ENCODE measurements around the genes FBXL17 and EPB41L4A.

DNA sequence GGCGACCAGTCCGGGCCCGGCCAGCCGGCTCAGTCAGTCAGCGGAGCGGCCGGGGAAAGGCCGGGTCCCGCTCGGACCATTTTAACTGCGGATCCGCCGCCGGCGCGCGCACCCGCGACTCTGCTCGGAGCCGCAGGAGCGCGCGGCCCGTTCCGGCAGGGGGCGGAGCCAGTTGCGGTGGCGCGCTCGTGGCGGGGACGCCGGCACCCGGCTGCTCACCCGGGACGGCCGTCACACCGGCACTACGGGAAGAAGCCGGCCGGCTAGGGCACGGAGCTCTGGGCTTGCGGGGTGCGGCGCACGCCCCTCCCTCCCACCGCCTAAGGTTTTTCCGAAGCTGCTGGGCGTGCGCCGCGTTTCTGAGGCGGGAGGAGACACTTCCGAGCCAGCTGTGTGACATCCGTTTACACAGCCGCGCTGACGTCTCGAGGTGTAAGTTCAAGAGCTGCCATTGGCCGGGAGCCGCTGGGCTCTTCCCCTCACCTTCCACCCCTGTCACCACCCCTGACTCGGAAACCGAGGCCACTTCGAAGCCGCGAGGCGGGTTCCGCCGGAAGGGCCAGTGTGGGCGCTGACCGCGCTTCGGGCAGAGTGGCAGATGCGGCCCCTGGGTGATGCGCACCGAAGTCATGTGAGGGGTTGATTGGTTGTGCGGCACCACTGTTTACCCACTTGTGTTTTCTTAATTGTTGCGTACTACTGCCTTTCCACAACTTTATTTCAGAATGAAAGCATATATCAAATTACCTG is at the start of gene FBXL17:
TSS of gene FBXL17 (minus strand) at position 122 of the 750 bp plus-strand sequence.
- PRO-cap = bidirectional peak, plus-strand start at position 565 of the sequence, minus-strand start at position 122 of the sequence
- RRBS = 2% methylated on average over 35 of the region's 79 CpGs

GRCh38 chr5:108726227-108726896 is 21.3 kb upstream of the FER start:
- PRO-cap = no peak
- RRBS = no CpG with 5 or more reads among the region's 1 CpG

GRCh38 chr5:108748142-108748872 is 610 bp downstream of the FER start:
- PRO-cap = bidirectional peak, plus-strand start at chr5:108748393, minus-strand start at chr5:108748355; bidirectional peak, plus-strand start at chr5:108748985, minus-strand start at chr5:108748688
- RRBS = 2% methylated on average over 45 of the region's 58 CpGs

DNA sequence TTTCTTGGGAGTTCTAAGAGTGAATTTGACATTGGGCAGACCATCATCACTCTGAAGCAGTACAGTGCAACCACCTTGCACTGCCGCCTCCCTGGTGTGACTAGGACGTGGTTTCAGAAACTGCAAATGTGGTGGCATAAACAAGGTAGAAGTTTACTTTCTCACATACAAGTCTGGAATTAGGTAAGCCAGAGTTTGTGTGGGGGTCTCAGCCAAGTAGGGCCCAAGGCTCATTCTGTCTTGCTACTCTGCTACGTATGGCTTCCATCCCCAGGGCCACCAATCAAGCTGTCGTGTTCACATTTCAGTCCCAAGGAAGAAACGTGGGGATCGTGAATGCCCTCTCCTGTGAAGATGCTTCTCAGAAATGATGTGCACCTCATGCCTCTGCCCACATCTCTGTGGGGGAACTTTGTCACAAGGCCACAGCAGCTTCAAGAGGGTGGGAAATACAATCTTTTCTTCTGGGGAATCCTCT is 167.9 kb downstream of the PJA2 start:
- PRO-cap = no peak
- RRBS = no CpG with 5 or more reads among the region's 6 CpGs

- PRO-cap = no peak
- RRBS = no CpG with 5 or more reads among the region's 2 CpGs
Measured at GRCh38 chr5:109673574-109674045, 16.1 kb upstream of the MAN2A1 start.

DNA sequence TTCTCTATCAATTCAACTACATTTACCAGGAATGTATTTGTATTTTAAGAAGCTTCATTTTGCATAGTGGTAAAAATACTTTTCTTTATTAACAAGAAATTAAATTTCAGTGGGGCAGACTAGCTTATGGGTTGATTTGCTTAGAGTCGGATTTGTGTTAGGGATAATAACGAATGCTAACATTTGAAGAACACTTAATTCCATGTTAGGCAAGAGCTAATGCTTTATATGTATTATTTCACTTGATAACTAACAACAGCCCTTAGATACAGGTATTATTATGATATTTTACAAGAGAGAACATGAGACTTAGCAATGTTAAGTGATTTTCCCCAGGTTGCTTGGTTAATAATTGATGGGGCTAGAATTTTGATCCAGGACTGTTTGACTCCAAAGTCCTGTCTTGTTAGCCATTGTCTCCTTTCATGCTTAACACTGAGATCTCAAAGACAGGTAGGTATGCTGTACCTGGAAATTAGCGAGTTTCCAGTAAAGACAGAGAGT is 300.5 kb downstream of the MAN2A1 start:
- PRO-cap = no peak
- RRBS = no CpG with 5 or more reads among the region's 3 CpGs

GRCh38 chr5:110726930-110727326 is 457 bp upstream of the TMEM232 start:
- PRO-cap = no peak
- RRBS = no CpG with 5 or more reads among the region's 7 CpGs

- PRO-cap = no peak
- RRBS = no CpG with 5 or more reads among the region's 7 CpGs
Measured at GRCh38 chr5:110748412-110749640, 10.0 kb downstream of the SLC25A46 start.

DNA sequence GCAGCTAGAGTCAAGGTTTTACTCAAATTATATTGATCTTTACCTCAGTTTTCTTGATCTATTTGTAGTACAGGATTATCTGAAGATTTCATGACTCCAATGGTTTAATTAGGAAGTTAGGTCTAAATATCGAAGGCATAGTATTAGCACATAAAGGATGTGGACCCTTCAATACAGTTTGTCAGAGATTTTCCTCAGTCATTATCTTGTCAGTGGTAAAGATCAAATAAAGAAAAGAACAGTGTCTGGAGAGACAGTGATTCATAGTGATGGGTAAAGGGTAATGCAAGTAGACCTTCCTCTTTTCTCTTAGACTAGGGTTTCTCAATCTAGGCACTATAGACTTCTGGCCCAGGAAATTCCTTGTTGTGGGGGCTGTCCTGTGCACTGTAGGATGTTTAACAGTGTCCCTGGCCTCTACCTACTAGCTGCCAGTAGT is 6.8 kb downstream of the CAMK4 start:
- PRO-cap = no peak
- RRBS = no CpG with 5 or more reads among the region's 1 CpG

- PRO-cap = no peak
- RRBS = no CpG with 5 or more reads among the region's 5 CpGs
Measured at GRCh38 chr5:111252887-111253630, 28.9 kb downstream of the CAMK4 start.

GRCh38 chr5:111551605-111552630 is 39.6 kb upstream of the STARD4 start:
- PRO-cap = no peak
- RRBS = no CpG with 5 or more reads among the region's 12 CpGs

GRCh38 chr5:111615579-111615897 is 103.2 kb upstream of the STARD4 start:
- PRO-cap = unidirectional peak, minus-strand start at chr5:111615725
- RRBS = no CpG with 5 or more reads among the region's 3 CpGs

DNA sequence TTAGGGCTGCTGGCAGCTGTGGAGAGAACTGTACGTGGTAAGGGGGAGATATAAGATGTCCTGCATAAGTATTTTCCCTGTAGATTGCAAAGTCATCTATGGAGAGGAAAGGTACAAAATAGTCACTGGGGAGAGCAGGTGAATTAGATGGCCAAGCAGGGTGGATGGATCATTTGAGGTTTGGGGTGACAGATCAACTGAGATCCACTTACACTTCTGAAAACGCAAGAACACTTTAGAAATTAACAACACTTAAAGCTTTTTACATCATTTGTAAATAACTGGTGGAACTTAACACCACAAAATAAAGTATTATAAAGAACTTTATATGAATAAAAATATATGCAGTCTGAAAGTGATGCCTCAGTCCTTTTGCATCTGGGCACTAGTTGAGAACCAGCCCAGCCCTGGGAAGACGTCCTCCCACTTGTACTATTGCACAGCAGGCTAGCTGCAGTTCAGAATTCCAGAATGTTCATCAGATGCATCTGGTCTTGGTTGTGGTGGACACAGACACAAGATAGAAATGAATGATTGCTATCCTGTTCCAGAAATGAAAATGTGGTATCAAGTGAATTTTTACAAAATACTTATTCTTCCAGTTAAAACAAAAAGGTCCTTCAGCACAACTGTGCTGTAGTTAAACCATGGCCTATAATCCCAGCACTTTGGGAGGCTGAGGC is 255.0 kb downstream of the EPB41L4A start:
- PRO-cap = no peak
- RRBS = no CpG with 5 or more reads among the region's 3 CpGs

- PRO-cap = bidirectional peak, plus-strand start at chr5:112419251, minus-strand start at chr5:112419191
- RRBS = 3% methylated on average over 2 of the region's 49 CpGs
Measured at GRCh38 chr5:112418958-112419359, at the start of gene EPB41L4A. EPB41L4A (minus strand) TSS chr5:112419277.

DNA sequence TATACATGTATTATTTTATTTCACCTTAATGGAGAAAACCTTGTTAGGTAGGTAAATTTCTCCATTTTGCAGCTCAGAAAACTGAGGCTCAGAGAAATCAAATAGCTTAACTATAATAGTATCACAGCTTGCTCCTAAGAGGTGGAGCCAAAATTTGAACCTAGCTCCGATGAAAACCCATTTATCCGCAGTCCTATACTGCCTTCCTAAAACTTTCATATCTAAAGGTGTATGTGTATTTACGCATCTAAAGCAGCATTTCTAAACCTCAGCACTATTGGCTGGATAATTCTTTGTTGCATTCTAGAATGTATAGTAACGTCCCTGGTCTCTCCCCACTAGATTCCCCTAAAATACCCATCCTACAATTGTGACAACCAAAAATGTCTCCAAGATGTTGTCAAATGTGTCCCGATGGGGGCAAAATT is 43.4 kb upstream of the SRP19 start:
- PRO-cap = no peak
- RRBS = no CpG with 5 or more reads among the region's 5 CpGs

DNA sequence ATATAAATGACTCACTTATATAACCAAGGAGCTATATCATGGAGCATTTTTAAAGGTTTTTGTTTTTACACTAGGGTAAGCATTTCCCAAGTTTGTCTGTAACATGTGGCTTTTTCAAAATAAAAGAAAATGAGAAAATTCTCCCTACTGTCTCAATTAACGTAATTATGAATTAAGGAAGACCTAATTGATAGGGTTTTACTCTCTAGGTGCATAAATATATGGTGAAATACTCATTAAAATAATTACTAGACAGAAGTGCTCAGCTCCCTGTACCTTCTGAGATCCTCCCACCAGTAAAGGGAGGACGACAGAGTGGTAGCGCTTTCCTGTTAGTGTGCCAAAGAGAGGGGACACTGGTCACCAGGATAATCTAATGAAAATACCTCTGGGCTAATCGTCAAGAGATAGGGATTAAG is 1.4 kb downstream of the REEP5 start:
- PRO-cap = no peak
- RRBS = no CpG with 5 or more reads among the region's 4 CpGs

- PRO-cap = no peak
- RRBS = no CpG with 5 or more reads among the region's 8 CpGs
Measured at GRCh38 chr5:112923088-112924035, 1.3 kb upstream of the REEP5 start.

DNA sequence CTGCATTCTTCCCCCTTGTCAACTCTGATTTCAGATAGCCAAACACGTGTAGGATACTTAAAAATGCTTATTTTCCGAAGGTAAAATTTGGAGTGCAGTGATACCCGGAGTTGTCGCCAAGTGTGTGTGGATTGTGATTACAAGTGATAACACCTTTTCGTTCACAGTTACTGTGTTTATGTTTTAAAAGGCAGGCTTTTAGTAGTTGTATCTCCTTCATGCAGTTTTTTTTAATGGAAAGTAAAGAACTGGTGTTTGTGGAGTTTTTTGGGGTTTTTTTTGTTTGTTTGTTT is 1.0 kb downstream of the DCP2 start:
- PRO-cap = no peak
- RRBS = no CpG with 5 or more reads among the region's 5 CpGs

DNA sequence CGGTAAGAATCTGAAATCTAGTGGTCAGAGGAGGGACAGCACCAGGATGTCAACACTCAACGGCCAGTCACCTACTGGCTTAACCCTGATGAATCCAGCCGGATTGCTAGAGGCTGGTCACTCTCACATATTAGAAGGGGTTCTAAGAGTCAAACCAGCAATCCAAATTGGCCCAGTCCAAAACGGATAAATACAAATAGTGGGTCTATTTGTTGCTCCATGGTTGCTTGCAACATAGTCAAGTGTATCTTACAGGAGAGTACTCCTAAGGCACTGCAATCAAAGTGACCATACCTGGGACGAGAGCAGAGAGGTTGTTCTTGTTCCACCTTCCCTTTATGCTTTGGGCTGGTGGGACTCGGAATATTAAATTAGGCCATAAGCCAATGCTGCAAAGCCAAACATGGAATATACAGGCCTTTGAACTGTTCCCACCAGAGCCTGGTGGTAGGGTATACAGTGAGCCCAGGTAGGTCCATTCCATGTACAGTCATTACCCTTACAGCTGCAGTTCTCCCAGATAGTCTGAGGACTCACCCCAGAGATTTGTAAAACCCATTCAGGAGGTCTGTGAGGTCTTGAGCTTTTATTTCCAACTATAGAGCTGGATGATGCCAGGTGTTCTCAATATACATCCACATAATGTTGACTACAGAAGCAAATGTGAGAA is 51.1 kb downstream of the DCP2 start:
- PRO-cap = no peak
- RRBS = no CpG with 5 or more reads among the region's 6 CpGs

- PRO-cap = no peak
- RRBS = no CpG with 5 or more reads among the region's 8 CpGs
Measured at GRCh38 chr5:113267832-113268788, 166.7 kb downstream of the TSSK1B start.

All from kidney (tissue), 2 donors.